Amniotic epithelial cell (primary cell): ENCODE measurements around a stretch of chr22.

DNA sequence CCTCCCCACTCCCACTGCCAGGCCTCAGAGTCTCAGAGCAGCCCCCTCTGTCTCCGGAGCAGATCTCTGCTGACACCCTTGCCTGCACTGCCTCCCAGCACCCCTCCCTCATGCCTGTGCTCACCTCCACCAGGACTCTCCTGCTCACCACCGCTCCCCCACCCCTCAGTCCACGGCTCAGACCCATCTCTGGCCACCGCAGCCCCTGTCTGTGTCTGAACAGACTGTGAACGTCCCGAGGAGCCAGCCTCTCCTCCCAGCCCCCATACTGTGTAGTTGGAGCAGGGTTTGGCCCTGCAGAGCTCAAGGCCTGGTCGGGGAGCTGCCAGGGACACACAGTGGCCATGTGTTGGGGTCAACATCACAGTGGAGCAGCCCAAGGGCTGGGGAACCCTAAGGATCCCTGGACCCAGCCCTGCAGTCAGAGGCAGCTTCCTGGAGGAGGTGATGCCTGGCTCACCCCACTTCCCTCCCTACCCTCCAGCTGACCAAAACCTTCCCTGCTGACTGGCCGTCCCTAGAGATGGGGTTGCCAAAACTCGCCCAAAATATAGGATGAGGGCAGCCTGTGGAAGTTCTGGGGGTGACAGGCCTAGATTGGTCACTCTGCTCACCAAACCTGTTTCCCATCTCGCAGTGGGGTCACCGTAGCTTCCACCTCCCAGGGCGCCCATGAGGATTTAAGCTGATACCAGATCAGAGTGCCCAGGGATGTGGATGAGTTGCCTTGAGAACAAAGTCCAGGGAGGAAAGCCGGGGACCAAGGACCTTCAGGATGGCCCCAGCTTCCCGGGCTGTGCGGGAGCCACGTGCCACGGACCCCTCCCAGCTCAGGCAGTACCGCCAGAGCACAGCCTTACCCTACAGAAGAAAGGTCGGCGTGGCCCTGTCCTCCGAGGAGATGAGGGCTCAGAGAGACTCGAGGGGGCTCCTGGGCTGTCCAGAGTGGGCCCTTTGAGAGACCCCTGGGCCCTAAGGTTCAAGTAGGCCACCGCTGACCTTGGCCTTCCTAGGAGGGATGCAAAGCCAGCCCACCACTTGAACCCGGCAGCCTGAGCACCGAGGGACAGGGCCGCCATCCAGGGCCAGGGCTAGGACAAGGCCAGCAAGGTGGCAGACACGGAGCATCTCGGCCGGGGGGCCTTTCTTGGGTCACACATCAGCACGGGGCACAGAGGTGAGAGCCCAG is 34.9 kb upstream of the PPARA start:
- RRBS: 41% methylated on average over 5 of the region's 30 CpGs

DNA sequence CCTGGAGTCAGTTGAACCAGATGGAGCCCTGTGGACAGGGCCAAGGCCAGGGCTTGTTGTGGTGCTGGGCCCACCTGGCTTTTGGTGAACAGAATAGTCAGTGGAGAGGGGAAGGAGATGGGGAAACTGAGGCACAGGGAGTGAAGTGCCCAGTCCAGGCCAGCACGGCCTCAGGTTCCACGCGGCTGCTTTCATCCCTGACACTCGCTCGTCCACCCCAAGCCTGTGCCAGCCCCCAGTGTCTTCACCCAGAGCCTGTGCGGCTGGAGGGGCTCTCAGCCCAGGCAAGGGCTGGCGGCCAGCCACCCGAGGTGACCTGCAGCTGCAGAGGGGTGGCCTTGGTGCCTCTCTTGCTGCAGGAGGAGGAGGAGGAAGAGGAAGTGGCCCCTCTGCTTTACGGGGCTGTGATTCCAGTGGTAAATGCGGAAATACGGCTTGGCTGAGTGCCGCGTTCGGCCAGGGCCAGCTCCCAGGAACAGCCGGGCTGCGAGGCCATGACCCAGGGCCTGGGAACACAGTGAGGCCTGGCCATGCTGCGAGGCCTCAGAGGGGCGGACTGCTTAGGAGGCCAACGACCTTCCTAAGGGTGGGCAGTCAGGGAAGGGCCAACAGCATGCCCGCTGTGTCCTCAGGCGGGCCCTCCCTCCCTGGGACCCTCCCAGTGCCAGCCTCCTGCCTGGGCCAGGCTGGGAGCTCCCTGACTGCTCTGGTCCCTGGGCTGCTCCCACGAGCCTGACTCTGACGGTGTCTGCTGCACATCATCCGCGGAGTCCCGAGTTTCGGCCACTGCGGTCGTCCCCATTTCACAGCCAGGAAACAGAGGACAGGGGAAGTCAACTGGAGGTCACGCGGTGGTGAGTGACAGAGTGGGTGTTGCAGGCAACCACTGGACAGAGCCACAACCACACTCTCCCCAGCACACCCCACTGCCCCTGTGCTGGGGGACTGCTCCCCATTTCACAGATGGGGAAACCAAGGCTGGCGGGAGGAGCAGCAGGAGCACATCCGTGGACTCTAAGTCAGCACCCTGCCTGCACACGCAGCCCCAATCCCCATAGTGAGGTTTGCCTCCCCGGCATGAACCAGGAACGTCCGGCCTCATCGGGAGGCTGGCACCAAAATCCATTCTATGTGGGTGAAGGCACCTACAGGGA is 20.8 kb upstream of the PPARA start:
- RRBS: no CpG with 5 or more reads among the region's 38 CpGs

- RRBS: no CpG with 5 or more reads among the region's 17 CpGs
Measured at GRCh38 chr22:46130800-46131447, 19.4 kb upstream of the PPARA start.

DNA sequence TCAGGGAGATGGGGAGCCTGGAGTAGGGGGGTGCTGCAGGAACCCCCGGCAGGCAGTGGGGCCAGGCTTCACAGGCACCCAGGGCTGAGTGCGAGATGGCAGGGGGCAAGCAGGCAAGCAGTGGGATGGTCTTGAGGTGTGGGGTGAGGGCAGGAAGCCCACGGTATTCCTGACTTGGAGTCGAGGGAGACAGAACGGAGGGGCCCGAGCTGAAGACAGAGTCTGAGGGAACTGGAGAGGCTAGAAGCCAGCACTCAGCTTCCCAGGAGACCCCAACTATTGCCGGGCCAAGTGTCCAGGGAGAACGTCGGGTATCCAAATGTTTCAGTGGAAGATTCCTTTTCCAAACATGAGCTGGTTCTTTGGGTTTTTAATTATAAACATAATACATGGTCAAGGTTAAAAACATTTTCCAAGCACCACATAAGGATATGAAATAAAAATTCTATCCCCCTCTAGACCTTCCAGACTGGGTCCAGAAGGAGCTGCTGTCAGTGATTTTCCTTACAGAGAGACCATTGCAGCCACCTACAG is 5.9 kb downstream of the CDPF1 start:
- RRBS: no CpG with 5 or more reads among the region's 9 CpGs

DNA sequence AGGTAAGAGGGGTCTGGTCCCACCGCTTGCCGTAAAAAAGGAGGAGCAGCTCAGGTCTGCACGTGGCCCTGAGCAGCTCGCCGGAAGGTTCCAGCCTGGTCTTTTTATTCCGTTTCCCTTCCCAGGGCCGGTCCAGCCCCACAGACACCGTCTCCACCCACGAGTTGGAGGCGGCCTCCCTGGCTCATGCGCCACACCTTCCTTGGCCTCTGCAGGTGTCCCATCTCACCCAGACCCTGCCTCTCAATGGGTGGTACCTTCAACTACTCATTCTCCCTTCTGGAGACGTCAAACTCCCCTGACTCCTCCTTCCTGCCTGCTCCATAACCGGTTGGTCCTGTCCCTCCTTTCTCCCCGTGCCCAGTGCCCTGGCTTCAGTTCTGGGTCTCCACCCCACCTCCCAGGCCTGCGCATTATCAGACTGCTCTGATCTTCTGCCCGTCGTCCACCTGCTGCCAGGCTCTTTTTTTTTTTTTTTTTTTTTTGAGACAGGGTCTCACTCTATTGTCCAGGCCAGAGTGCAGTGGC is 39.6 kb downstream of the TRMU start:
- RRBS: no CpG with 5 or more reads among the region's 17 CpGs

DNA sequence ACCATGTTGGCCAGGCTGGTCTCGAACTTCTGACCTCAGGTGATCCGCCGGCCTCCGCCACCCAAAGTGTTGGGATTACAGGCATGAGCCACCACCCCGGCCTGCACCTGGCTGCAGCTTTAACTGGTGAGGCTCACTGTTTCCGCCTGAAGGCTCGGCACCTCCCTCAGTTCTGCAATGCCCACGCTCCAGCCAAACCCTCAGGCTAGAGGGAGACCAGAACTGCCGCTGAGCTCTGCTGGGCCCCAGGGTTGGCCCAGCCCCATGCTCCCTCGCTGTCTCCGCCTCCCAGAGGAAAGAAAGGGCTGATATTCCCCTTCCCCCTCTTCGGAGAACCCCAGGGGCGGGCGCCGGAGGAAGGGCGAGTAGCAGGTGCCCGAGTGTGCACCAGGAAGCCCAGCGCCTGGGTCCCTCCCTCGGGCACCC is 73.0 kb downstream of the TRMU start:
- RRBS: no CpG with 5 or more reads among the region's 19 CpGs

- RRBS: no CpG with 5 or more reads among the region's 17 CpGs
Measured at GRCh38 chr22:46421047-46421748, 85.7 kb downstream of the TRMU start.

DNA sequence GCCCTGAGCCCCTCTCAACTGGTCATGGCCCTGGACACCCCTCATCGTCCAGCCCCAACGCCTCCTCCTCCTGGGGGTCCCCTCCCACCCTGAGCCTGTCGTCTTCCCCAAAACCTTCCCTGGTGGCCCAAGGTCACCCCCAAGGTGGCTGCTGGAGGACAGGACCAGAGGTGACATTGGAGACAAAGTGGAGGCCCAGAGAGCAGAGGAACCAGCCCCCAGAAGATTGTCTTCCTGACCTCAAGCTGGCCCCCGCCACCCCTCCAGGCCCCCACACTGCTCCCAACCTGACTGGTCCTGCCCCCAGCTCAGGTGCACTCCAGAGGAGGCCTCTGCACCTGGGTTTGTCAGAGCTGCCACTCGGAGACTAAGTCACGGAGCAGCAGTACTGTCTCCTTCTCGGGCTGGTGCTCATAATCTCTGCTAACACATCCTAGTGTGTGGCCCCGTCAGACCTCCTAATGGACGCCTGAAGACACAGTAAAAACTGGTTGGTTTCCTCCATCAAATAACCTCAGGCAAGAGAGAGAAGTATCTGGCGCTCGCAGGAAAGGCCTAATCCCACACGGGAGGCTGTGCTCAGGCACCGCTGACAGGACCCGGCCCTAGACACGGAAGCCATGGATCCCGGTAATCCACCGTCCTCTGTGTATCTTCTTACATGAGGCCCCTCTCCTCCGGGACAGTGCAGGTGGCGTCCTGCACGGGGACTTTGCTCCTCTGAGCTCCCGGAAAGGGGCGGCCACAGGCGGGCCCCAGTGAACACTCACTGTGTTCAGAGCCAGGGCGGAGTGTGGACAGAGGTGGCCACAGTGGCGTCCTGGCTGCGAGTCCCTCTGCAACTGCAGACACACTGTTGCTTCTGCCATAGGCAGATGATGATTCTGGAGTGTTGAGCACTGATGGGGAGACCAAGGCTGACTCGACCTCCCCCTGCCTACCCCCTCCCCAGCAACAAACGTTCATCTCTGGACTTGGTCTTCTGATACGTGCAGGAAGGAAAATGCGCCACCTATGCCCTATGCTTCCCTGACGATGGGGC is 95.3 kb downstream of the TRMU start:
- RRBS: 72% methylated on average over 6 of the region's 31 CpGs

- RRBS: no CpG with 5 or more reads among the region's 17 CpGs
Measured at GRCh38 chr22:46514455-46515211, 22.8 kb downstream of the CELSR1 start.

DNA sequence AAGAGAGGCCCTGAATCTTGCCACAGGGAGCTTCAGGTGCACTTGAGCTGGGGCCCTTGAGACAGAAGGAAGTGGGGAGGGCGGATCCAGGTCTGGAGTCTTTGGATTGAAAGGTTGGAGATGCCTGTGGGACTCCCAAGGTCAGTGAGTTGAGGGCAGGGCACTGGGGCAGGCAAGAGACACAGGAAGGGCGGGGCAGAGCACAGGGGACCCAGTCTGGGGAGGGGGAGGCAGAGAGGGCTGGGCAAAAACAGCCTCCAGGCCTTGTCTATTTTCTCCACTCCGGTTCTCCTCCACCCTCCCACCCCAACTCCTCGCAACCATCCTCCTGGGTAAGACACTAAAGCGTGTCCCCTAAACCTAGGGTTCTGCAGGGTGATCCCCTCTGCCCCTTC is 38.5 kb upstream of the CELSR1 start:
- RRBS: no CpG with 5 or more reads among the region's 5 CpGs

DNA sequence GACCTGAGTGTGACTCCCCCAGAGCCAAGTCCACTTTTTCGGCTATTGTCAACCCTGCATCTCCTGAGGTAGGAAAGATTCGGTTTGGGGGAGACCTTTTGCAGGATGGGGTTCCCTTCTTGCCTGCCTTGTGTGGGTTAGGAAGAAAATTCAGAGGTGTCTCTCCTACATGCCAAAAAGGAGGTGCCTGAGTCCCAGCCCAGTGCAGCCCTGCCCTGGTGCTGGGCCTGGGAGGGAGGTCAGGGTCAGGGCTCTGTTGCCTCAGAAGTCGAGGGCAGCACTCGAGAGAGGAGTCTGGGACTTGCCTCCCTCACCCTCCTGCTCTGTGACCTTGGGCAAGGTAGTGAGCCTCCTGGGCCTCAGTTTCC is 40.6 kb upstream of the CELSR1 start:
- RRBS: no CpG with 5 or more reads among the region's 4 CpGs

DNA sequence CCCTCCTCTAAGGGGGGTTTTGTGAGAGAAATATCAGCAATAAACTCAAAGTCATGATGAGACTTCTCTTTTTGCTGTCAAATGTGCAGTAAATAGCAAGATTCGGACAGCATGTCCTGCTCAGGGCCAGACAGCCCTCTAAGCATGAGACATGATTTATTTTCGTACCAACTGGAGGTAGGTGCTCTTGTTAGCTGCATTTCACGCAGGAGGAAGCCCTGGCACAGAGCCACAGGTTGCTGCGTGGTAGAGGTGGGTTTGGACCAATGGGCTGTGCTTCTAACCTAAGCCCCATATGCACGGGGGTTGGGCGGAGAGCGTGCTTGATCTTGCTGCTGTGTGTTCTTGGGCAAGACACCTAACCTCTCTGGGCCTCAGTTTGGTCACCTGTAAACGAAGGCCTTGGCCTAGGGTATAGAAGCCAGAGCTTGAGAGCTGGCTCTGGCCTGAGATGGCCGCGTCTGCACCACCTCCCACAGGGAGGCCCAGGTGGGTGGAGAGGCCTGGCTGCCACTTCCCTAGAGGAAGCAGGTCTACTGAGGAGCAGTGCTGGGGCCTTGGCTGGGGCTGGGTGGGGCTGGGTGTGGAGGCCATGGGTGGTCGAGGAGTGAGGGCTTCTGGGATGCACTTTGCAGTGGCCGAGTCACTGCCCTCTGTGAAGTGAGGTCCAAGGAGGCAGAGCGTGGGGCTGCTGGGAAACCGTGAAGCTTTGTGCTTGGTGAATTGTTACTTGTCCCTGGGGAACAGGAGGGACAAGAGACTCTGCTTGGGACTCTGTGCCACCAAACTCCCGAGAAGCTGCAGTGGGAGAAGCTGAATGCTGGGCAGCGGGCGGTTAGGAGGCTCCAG is 38.5 kb upstream of the GRAMD4 start:
- RRBS: no CpG with 5 or more reads among the region's 17 CpGs

GRCh38 chr22:46694746-46695612 is 43.1 kb downstream of the CERK start:
- RRBS: no CpG with 5 or more reads among the region's 18 CpGs

DNA sequence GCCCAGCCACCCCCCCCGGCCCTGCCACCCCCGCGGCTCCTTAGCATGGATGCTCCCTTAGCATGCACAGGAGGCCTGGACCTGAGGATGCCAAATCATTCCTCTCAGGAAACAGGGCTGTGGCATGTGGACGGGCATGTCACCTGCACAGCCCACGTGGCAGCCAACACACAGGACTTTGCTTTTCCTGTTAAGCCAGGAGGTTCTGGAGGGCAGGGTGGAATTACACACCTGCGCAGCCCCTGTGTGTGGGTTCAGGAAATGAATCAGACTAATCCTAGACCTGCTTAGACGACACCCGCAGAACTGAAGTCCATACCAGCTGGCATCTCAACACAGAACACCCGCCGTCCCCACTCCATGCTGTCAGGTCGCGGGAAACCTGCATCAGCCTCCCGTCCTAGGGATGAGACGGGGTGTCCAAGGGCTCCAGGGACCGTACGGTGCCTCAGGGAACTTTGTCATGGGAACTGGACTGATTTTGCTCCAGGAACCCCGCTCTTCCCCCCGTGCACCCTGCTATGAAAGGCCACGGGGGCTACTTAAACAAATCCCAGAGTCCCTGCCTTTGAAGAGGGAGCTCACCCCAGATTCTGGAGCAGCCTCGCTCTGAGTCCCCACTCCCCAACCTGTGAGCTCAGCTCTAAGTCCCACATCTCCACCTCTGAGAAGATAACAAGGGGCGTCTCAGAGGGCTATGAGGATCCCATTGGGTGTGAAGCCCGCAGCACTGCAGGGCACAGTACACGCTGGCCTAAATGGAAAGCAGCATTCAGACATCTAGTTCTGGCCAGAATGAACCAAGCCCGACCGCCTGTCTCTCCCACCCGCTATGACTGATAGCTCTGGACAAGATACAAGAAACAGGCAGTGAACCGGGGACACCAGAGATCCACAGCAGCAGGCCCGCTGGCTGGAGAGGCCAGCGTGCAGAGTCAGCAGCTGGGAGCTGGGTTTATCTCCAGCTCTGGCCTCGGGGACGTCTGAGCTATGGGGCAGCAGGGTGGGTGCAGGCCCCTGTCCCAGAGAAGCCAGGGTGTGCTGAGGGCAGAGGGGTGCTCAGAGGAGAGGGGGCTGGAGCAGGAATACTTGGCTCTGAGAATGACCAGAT is 9.9 kb downstream of the CERK start:
- RRBS: no CpG with 5 or more reads among the region's 31 CpGs

- RRBS: no CpG with 5 or more reads among the region's 5 CpGs
Measured at GRCh38 chr22:46730498-46731030, 7.5 kb downstream of the CERK start.

DNA sequence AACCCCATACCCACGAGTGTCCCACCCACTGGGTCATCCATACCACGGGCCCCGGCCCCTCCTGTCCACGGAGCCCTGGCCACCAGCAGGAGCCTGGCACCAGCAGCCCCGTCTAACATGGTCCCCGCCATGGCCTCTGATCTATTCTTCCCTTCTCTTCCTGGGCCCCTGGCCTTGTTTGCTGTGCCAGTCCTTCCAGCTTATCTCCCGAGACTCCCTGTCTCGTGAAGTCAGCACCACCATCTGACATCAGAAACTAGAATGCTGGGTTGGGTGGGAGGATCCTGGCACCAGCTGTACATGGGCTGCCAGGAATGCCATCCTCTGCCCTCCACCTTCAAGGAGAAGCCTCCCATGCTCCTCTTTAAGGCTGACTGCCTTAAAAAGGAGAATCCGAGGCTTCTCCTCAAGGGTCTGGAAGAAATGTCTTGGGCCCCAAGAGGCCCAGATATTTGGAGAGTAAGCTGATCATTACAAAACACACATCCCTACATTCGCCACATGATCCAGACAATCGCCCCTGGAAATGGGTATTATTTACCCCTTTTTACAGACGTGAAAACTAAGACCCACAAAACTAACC is 3.4 kb upstream of the CERK start:
- RRBS: no CpG with 5 or more reads among the region's 12 CpGs

DNA sequence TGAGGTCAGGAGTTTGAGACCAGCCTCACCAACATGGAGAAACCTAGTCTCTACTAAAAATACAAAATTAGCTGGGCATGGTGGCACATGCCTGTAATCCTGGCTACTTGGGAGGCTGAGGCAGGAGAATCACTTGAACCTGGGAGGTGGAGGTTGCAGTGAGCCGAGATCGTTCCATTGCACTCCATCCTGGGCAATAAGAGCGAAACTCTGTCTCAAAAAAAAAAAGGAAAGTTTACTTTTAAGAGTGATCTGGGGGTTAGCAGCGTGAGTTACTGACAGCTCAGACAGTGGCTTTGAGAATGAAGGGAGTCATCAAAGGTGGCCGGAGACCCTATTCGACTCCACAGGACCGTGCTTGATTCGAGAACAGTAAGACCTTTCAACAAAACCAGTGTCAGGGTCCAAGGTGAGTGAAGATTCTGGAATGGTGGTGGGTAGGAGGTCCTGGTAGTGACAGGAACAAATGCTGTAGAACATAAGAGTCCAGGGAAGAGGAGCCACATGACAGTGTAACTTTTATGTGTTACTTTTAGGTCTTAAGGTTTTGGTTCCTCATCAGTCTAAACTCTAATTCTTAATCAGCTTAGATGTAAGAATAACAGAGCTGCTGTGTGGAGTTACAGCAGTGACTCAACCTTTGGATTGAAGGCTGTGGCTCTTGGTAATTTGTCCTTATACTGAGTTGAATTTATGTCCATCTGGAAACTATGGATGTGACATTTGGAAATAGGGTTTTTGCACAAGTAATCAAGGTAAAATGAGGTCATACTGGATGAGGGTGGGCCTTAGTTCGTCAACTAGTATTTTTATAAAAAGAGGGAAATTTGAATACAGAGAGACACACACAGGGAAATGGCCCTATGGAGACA is 1.7 kb downstream of the TBC1D22A start:
- RRBS: no CpG with 5 or more reads among the region's 9 CpGs

DNA sequence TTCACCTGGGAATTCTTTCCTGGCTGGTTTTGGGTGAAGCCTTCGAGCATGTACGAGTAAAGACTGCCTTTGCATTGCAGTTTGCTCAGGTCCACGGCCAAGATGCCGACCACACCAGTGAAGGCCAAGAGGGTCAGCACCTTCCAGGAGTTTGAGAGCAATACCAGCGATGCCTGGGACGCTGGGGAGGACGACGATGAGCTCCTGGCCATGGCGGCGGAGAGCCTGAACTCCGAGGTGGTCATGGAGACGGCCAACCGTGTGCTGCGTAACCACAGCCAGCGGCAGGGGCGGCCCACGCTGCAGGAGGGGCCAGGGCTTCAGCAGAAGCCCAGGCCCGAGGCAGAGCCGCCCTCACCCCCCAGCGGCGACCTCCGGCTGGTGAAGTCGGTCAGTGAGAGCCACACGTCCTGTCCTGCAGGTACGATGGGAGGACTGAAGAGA is 31.0 kb downstream of the TBC1D22A start:
- RRBS: no CpG with 5 or more reads among the region's 25 CpGs

- RRBS: no CpG with 5 or more reads among the region's 11 CpGs
Measured at GRCh38 chr22:46864135-46864977, 101.9 kb downstream of the TBC1D22A start.

- RRBS: no CpG with 5 or more reads among the region's 2 CpGs
Measured at GRCh38 chr22:47105508-47106322, 343.3 kb downstream of the TBC1D22A start.